Placental epithelial cell (primary cell): ENCODE measurements around the gene ZNF804A.

DNA sequence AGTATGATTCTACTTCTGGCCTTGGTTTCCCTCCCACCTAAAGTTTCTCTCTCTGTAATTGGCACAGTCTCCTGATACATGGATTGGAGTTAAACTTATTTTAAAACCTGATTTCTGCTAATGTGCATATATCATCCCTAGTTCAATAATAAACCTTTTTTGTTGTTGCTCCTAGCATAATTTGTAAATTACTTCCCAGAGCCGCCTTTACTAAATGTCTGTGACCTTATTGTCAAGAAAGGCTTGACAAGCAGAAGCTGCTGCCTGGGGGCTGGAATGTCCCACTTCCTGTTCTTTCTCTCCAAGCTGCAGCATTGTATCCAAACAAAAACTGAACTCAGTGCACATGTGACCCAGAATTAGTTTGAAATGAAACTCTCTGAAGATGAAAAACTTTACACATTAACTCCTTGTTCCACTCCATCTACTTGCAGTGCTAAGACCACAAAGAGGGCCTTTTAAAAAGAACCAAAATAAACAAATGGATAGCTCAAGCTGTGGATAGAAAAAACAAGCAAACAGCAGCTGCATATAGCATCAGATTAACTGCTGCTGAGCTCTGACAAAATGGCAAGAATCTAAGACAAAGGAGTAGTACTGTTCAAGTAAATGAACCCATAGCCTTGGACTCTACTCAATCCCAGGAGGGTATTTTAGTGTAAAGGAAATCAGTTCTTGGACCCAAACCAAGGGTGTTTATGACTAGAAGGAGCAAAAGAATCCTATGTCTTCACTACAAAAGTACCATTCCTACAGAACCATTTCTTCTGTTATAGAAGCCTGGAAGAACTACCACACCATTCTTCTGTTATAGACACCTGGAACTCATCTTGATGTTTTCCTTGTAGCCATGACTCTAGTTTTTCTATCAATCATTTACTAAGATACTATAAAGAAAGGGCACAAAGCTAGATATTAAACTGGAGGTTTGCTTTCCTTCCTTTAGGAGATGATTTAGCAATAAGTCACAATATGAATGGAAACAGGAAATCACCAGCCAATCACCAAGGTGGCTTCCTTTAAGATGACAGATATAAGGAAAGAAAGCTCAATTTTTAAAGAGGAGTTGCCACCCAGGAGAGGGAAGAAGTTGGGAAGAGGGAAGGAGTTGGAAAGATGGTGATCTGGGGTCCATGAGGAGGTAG, 100.0 kb upstream of the NEUROD1 start:
- CAGE, long polyA plus RNA = no peak

- CAGE, long polyA plus RNA = no peak
Observed at GRCh38 chr2:182030611-182030963, 44.9 kb downstream of the PPP1R1C start.

DNA sequence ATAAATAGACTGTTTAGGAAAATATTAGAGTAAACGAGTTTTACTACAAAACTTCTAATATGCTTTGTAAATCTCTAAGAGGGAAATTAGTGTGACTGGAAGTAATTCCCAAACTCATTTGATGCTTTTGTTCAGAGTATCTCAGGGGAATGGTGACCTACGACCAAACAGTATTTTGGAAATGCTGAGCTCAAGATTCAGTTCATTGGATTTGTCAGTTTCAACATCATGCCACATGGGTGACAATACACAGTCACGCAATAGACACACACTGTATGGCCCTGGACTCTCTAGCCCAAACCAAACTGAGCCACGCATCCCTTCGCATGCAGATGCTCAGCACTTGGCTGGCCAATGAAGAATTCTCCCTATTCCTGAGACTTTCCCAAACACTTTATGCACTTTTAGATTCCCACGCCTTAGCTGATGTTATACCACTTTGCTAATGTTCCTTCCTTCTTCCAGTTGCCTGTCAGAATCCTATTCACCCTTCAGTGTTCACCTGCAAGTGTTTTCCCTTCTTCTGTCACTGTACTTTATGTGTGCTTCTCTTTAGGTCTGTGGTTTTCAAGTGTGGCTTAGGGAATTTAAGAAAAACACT, 10.0 kb downstream of the PDE1A start:
- CAGE, long polyA plus RNA = no peak

DNA sequence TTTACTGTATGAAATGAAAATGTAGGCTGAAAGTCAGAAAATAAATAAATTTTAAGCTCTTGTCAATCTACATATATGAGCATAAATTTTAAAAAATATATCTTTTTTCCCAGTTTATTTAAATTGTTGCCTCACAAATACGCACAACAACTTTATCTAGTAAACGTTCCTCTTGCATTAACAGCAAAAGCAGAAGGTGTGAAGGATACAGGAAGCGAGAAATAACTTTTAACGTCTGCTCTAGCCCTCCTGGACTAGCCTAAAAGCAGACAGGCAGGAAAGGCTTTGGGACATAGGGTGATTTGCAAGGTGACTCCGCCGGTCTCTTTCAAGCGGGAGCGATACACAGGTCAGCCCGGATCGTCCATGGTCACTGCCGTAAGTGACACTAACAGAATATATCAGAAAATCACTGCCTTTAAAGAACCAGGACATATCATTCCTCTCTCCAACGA, 406 bp upstream of the DUSP19 start:
- CAGE, long polyA plus RNA = no peak

- CAGE, long polyA plus RNA = no peak
Observed at GRCh38 chr2:183692067-183692396, 567.8 kb downstream of the NUP35 start.

GRCh38 chr2:184598039-184599156, at the start of gene ZNF804A:
Gene ZNF804A (plus strand): TSS chr2:184598529.
- CAGE, long polyA plus RNA = no peak

DNA sequence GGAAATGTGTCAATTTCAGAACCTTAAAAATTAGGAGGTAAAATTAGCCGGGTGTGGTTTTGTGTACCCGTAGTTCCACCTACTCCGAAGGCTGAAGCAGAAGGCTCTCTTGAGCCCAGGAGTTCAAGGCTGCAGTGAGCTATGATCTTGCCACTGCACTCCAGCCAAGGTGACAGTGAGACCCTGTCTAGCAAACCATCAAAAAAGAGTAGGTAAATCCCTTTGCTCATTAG, 61.5 kb downstream of the ZNF804A start:
- CAGE, long polyA plus RNA = no peak

- CAGE, long polyA plus RNA = no peak
Observed at GRCh38 chr2:184972767-184973096, 374.4 kb downstream of the ZNF804A start.

GRCh38 chr2:186646475-186646952, 47.3 kb upstream of the FAM171B start:
- CAGE, long polyA plus RNA = no peak

DNA sequence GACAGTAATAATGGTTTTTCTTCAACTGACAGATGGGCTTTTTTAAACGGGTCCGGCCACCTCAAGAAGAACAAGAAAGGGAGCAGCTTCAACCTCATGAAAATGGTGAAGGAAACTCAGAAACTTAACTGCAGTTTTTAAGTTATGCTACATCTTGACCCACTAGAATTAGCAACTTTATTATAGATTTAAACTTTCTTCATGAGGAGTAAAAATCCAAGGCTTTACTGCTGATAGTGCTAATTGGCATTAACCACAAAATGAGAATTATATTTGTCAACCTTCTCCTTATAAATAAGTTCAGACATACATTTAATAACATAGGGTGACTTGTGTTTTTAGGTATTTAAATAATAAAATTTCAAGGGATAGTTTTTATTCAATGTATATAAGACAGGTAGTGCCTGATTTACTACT, 16.7 kb upstream of the FAM171B start:
- CAGE, long polyA plus RNA = no peak

GRCh38 chr2:187075065-187075544, 226.1 kb upstream of the ZSWIM2 start:
- CAGE, long polyA plus RNA = no peak

DNA sequence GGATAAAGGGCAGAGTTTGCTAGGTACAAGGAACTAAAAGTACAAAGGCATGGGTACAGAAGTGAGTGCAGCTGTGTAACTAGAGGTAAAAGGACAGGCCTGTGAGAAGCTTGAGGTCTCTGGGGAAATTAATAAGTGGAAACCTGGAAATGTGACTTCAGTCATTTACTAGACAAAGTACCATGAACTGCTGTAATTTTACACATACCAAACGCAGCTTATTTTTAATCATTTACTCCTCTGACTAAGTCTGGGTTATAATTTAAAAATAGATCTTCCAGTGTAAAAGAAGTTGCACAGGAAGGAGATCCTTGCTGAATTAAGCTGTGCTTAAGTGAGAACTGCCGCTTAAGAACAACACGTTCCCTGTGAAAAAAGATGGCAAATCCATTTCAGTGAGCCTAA, 44.5 kb downstream of the CALCRL start:
- CAGE, long polyA plus RNA = no peak

- CAGE, long polyA plus RNA = no peak
Observed at GRCh38 chr2:187509623-187510646, 44.3 kb downstream of the TFPI start.

GRCh38 chr2:187541030-187541592, 13.1 kb downstream of the TFPI start:
- CAGE, long polyA plus RNA = no peak

DNA sequence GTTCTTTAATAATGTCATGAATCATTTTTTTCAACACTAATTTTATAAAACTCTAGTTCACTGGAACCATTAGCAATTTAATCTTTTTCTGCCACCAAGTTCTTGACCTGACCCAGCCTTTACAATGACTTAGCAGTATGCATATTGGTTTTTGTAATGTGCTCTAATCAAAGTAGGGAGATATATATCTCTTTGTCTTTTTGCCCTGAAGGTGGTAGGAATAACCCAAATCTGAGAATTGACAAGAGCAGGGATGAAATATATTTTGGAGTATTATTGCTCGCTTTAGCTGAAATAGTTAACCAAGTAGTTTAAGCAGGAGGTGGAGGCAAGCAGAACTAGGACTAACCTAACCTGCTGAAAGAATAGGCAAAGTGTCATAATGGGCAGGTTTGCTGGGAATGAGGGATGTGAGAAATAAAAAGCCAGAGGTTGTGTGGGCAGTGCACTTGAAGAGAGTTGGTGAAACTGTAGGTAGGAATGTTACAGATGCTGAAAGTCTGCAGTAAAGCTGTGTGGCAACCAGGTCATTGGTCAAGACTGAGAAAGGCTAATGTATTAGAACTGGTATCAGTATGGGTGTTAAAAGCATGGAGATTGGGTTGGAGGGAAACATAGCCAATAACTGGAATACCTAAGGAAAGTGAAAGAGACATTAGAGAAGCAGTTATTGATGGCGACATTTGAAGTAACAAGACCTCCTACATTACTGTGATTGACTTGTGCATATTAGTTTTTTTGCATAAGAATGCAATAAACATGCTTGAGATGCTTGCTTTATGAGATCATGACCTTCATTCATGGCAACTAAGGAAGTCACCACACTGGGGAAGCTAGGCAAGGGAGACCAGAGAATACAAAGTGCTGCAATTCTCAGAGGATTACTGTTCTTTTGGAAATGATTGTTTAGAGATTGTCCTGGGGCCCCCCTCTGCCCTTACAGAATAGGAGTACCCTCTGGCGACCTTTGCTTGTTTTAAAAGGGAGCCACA, 11.7 kb downstream of the GULP1 start:
- CAGE, long polyA plus RNA = no peak

DNA sequence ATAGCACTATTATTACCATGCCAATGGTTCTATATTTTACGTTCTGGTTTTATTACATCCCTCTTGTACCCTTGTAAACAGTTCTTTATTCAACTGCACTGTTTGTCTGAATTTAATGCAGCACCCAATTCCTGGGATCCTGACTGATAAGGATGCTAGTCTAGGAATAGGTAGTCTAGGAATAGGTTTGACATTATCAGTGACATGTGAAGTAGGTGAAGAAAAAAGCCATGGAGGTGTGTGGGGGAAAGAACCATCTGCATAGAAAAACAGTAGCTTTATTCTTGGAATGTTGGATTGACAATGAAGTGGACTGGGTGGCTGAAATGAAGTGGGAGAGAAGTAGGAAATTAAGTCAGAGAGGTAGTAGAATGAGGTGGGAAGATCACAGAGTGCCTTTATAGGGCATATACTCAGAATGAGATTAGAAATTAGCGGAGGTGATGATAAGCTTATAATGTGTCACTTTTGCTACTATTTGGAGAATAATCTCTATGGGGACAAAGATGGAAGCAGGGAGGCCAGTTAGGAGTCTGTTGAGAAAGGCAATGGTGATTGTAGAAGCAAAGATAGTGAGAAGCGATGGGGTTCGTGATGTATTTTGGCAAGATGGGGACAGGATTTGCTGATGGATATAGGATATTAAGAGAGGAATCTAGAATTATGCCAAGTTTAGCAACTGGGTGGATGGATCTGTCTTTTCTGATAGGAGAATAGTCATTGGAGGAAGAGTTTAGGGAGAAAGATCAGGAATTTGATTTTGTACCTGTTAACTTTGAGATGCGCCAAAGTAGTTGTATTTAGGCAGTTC, 37.7 kb downstream of the GULP1 start:
- CAGE, long polyA plus RNA = no peak

DNA sequence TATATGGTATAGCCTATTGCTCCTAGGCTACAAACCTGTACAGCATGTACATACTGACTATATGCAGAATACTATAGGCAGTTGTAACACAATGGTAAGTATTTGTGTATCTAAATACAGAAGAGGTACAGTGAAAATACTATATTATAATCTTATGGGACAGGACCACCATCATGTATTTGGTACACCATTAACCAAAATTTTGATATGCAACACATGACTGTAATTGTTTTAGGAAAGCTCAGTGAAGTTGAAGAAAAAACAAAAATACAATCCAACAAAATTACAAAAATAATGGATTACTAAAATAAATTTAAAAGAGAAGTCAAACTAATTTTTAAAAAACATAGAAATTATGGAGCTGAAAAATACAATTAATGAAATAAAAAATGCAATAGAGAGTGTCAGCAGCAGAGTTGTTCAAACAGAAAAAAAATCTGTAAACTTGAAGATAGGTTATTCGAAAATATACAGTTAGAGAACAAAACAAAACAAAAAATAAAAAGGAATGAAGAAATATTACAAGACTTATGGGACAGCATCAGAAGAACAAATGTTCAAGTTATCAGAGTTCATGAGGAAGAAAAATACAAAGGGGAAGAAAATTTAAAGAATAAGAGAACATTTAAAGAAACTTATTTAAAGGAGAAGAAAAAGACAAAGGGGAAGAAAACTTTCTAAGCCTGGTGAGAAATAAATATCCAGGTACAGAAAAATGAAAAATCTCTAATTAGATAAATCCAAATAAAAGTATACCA, 114.7 kb downstream of the GULP1 start:
- CAGE, long polyA plus RNA = no peak

DNA sequence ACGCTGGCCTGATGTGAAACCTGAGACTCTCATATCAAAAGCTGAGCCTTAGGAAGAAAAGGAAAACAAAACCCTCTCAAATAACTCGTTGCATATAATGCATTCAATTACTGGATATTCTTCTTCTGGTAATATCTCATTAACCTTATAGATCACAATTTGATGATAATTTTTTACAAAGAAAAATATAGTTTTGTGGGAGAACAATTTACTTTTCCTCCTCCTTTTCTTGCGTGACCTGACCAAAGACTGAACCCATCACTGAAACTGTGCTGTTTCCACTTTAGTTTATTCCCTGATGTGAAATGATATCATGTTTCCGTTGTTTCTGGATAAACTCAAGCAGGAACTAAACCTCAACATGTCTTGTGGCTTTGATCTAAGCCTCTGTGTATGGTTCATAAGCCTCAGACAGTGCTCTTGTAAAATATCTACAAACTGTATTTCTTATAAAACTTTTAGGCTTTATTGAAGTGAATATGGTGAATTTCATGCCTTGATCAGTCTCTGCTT, 332.5 kb downstream of the GULP1 start:
- CAGE, long polyA plus RNA = no peak

GRCh38 chr2:189168201-189168681, 11.3 kb downstream of the COL5A2 start:
- CAGE, long polyA plus RNA = no peak

GRCh38 chr2:189483486-189483969, 42.3 kb downstream of the WDR75 start:
- CAGE, long polyA plus RNA = no peak